ENCODE data around the genes AQP10 and PMVK.

DNA sequence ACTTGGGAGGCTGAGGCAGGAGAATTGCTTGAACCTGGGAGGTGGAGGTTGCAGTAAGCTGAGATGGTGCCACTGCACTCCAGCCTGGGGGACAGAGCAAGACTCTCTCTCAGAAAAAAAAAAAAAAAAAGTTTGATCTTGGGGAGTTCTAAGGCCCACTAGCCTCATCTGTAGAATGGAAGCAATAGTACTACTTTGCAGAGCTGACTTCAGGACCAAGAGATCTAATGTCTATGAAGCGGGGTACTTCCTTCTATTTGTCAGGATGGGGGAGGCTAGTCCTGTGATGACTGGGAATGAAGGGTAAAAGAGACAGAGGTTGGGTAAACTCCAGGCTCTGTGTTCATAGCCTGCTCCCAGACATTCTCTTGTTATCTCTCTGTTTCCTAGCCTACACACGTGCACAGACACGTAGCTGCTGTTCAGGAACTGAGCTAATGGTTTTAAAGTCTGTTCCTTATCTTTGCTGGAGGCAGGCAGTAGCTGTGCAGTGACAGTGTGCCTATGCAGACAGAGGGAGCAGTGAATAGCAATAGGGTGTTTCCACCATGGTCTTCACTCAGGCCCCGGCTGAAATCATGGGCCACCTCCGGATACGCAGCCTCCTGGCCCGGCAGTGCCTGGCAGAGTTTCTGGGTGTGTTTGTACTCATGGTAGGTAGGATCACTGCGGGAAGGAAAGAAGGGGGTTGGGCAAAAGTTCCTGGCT, at the start of gene AQP10:
Gene AQP10 (plus strand): TSS at position 486 of the 708 bp plus-strand sequence.
- PRO-cap = no peak
- RAMPAGE, long total RNA = no peak

- PRO-cap = no peak
- RAMPAGE, long total RNA = no peak
Observed at GRCh38 chr1:154354498-154354908, 29.2 kb downstream of the ATP8B2 start.

GRCh38 chr1:154403505-154404104, 1.5 kb upstream of the IL6R start:
- PRO-cap = no peak
- RAMPAGE, long total RNA = no peak

- PRO-cap = no peak
- RAMPAGE, long total RNA = no peak
Observed at GRCh38 chr1:154419386-154419983, 14.3 kb downstream of the IL6R start.

GRCh38 chr1:154427316-154428271, 22.5 kb downstream of the IL6R start:
- PRO-cap = unidirectional peak, minus-strand start at chr1:154427974
- RAMPAGE, long total RNA = no peak

DNA sequence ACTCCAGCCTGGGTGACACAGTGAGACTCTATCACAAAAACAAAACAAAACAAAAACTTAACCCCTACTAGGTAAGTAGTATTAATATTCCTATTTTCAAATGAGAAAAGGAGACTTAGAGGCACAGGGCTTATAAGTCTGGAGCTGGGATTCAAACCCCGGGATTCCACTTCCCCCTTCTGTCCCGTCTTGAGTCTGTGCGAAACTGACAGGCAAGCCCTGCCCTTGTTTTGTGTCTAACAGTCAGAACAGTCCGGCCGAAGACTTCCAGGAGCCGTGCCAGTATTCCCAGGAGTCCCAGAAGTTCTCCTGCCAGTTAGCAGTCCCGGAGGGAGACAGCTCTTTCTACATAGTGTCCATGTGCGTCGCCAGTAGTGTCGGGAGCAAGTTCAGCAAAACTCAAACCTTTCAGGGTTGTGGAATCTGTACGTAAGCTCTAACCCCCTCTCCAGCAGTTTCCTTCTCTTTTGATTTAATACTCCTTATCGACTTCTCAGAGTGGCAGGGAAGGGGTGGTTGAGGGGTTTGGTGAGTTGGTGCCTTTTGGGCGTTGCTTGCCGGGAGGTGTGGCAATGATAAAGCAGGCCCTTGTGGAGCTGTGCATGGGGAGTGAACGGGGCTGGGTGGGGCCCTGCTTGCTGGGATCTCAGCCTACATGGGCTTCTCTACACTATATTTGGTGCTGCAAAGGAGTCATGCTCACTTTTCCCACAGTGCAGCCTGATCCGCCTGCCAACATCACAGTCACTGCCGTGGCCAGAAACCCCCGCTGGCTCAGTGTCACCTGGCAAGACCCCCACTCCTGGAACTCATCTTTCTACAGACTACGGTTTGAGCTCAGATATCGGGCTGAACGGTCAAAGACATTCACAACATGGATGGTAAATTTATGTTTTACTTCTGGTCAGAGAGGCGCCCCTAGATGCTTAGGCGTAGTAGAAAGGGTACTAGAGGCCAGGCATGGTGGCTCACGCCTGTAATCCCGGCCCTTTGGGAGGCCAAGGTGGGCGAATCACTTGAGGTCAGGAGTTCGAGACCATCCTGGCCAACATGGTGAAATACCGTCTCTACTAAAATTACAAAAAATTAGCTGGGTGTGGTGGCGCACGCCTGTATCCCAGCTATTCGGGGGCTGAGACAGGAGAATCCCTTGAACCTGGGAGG, 29.5 kb downstream of the IL6R start:
- PRO-cap = bidirectional peak, plus-strand start at position 371 of the sequence, minus-strand start at position 207 of the sequence; bidirectional peak, plus-strand start at position 702 of the sequence, minus-strand start at position 464 of the sequence
- RAMPAGE, long total RNA = start-site peak on the plus strand centred at position 419 of the sequence, 255 bp wide, 10 reads; start-site peak on the plus strand centred at position 780 of the sequence, 203 bp wide, 20 reads

DNA sequence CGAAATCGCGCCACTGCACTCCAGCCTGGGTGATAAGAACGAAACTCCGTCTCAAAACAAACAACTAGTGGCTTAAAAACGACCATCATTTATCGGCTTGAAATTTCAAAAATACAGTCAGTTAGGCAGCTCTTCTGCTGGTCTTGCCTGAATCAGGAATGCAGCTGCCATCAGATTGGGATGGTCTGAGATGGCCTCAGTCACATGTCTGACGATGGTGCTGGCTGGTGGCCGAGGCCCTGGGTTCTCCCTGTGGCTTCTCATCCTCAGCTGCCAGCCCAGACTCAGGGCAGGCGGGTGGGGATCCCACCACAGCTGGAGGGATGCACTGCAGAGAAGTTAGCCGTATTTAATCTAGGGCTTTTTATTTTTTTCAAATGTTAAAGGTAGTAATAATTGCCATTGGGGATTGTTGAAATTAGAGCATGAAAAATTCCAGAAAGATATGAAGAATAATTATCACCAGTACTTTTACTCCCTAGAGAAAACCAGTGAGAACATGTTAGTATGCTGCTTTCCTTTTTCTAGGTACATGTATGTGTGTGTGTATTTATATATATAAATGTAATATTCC, 31.4 kb downstream of the IL6R start:
- PRO-cap = no peak
- RAMPAGE, long total RNA = no peak

DNA sequence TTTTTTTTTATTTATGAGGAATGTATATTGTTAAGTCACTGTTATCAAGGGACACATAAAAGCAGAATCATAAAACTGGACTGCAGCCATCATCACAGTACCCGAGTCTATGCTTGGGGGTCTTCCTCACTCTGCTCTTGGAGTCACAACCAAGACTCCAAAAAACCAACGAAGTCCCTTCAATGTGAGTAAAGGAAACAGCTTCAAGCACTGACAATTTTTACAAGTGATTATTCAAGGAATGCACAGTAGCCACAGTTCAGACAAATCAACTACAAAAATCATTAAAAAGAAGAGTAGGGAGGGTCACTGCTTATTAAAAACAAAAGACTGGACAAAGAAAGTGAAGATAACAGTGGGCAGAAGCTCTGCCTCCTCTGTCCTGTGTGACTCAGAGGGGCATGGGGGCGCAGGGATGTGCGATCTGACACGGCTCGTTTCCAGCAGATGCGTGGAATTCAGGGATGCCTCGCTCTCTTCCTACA, 14.5 kb downstream of the CHRNB2 start:
- PRO-cap = no peak
- RAMPAGE, long total RNA = no peak

- PRO-cap = no peak
- RAMPAGE, long total RNA = no peak
Observed at GRCh38 chr1:154589619-154590062, 18.3 kb downstream of the ADAR start.

DNA sequence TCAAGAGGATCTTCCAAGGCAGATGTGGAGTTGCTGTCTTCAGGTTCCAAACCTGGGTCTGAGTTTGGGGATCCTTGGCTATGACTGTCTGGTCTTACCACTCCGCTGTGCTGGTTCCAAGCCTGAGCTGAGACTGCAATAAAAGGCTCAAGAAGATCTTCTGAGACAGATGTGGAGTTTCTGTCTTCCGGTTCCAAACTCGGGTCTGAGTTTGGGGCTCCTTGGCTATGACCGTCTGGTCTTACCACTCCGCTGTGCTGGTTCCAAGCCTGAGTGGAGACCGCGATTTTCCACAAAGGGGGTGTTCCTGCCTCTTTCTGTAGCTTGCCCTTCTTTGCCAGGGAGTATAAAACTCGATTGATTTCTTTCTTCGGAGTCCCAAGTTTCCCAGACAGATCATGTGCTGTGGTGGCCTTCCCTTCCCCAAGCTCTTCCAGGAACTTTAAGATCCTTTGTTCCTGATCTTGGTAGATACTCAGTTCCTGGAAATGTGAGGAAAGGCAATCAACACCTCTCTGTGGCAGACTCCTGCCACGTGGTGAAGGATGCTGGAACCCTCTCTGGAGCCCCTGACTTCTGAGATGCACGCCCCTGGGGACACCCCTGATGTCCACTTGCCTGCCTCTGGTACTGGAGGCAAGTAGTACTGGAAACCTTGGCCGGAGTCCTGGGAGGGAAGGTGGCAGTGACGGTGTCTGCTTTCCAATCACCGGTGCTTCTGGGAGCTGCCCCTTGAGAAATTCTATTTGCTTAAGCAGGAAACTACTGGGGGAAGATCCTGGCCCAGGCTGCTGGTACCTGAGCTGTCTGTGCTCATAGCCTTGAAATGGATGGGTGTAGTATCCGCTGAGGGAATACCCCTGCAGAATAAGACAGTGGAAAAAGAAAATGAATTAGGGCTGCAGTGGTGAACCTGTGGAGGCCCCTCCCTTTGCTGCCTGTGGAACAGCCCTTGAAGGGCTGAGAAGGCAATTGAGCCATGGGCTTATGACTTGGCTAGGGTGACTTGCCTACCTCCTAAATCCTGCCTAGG, 5.9 kb downstream of the ADAR start:
- PRO-cap = no peak
- RAMPAGE, long total RNA = no peak

- PRO-cap = no peak
- RAMPAGE, long total RNA = no peak
Observed at GRCh38 chr1:154608409-154608514, 276 bp upstream of the ADAR start.

DNA sequence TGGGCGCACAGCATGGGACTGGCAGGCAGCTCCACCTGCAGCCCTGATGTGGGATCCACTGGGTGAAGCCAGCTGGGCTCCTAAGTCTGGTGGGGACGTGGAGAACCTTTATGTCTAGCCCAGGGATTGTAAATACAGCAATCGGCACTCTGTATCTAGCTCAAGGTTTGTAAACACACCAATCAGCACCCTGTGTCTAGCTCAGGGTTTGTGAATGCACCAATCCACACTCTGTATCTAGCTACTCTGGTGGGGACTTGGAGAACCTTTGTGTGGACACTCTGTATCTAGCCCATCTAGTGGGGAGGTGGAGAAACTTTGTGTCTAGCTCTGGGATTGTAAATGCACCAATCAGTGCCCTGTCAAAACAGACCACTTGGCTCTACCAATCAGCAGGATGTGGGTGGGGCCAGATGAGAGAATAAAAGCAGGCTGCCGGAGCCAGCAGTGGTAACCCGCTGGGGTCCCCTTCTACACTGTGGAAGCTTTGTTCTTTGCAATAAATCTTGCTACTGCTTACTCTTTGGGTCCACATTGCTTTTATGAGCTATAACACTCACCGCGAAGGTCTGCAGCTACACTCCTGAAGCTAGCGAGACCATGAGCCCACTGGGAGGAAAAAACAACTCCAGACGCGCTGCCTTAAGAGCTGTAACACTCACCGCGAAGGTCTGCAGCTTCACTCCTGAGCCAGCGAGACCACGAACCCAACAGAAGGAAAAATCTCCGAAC, 63.3 kb upstream of the ADAR start:
- PRO-cap = no peak
- RAMPAGE, long total RNA = no peak

DNA sequence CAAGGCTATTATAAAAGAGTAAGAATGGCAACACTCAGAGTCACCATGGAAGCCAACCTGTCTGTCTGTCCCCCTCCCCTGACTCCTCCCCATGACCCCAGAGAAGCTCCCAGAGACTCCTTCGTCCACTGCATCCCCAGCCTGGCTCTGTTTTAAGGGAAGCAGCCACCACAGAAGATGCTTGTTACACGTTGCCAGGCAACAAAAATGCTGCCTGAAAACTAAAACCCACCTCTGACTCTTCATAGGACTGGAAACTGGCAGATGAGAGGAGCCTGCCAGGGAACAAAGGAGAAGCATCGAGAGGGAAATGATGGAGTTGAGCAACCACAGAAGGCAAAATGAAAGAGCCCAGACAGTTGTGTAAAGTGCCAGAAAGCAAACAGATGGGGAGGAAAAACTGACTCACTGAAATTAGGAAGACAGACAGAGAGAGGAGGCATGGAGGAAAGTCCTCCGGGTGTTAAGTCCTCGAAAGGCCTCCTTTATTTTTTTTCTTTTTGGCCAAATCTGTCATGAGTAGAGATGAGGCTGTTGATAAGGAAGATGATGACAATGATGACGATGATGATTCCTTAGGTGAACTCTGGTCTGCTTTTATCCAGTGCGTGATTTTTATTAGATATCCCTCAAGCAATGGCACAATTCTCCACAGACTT, 118.3 kb downstream of the KCNN3 start:
- PRO-cap = bidirectional peak, plus-strand start at position 425 of the sequence, minus-strand start at position 149 of the sequence
- RAMPAGE, long total RNA = no peak

GRCh38 chr1:154835884-154836274, 34.2 kb downstream of the KCNN3 start:
- PRO-cap = no peak
- RAMPAGE, long total RNA = no peak

GRCh38 chr1:154861534-154862225, 8.4 kb downstream of the KCNN3 start:
- PRO-cap = bidirectional peak, plus-strand start at chr1:154861862, minus-strand start at chr1:154861756
- RAMPAGE, long total RNA = no peak

DNA sequence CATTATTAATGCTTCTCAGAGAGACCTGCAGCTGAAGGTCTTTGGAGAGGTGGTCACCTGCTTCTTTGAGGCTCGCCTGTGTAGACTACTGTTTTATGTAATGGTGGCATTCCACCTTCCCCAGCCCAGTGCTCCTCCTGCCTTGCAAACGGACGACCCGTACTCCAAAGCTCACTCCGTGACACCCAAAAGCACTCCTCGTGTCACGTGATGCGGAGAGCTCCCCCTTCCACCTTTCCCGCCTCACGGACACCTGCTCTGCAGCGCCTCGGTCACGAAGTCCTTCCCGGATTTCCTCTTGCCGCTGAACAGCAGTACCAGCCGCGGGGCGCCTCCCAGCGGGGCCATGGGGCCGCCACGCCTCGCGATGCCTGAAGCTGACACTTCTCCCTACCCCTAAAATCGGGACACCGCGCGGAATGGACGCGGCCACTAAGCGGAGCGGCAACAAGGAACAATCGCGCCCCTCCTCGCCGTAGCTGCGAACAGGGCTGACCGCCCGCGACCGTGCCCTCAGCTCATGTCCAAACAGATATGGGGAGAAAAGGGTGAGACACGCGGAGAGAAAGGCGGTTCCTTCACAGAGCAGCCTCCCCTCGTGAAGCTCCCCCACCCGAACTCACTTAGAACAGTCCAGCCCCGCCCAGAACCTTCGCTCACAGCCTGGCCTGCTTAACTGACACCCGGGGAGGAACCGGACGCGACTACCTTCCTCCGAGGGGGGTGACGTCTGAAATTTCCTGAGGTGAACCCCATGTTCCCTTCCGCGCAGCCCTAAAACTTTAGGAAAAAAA, at the start of gene PMVK:
Gene PMVK (minus strand): TSS at position 382 of the 794 bp plus-strand sequence.
- PRO-cap = bidirectional peak, plus-strand start at position 252 of the sequence, minus-strand start at position 282 of the sequence; bidirectional peak, plus-strand start outside the sequence, minus-strand start at position 621 of the sequence
- RAMPAGE, long total RNA = start-site peak on the minus strand centred at position 379 of the sequence, 14 bp wide, 66 reads; start-site peak on the minus strand centred at position 563 of the sequence, 75 bp wide, 82 reads

- PRO-cap = no peak
- RAMPAGE, long total RNA = no peak
Observed at GRCh38 chr1:154951238-154951695, 4.6 kb downstream of the PBXIP1 start.

DNA sequence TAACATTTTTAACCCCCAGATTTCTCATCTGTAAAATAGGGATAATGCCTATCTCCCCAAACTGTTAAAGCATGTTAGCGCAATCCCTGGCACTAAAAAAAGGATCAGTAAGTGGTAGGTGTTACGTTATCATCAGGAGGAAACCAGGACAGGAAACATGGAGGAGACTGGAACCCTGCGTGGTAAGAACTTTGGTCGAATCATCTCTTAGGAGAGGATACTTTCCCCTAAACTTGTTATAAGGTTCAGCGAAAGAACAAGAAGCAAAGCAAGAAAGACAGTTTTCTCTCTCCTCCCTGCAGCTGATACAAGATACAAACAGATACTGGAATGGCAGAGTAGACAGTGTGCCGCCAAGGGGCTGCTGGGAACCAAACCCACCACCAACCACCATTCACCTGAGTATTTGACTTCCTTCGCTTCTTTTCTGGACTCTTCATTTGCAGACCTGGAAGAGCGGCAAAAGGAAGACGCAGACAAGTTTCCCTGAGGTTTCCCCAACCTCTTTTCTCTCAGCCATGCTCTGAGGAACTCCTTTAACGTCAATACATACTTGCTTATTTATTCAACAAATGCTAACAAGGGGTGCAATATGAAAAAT, 903 bp downstream of the PYGO2 start:
- PRO-cap = no peak
- RAMPAGE, long total RNA = no peak

DNA sequence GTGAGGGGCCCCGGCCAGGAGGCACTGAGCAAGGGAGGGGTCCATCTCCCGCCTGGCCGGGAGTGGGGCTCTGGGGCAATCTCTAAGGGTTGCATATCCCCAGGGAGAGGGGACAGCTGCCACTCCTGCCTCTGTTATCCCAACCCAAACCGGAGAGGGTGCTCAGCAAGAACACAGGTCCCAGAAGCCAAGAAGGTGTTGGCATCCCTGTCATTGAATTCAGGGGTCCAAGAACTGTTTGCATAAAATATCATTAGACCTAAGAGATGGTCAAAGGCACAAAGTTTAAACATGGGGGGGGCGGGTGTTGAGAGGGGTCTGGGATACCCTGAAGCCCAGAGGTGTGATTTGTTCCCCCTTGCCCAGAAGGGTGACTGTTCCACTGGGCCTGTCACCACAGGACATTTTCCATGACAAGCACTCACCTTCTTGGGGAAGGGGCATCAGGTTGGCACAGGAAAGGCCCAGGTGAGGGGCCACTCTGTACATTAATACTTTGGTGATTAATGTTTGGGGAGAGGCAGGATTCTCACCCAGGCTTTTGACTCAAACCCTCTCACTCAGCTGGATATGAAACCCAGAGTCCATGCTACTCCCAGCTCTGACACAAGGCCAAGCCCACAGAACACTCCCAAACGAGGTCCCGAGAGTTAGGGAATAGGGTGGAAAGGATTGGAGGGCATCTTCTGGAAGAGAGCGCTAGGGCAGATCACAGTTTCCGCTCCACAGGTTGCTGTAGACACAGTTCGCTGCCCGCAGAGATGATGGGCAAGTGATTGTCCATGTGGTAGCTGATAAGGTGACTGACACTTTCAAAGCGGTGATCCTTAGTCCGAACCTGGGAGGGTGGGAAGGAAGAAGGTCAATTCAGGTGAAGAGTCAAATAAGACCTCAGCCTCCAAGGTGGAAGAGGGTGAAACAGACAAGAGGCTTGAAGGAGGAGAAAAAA, 1.8 kb upstream of the PYGO2 start:
- PRO-cap = no peak
- RAMPAGE, long total RNA = no peak

GRCh38 chr1:154983710-154984247, 635 bp downstream of the FLAD1 start:
- PRO-cap = no peak
- RAMPAGE, long total RNA = no peak